Subcutaneous preadipocyte (primary cell): ENCODE results near the genes PURA, CYSTM1, APBB3 and NDUFA2.

DNA sequence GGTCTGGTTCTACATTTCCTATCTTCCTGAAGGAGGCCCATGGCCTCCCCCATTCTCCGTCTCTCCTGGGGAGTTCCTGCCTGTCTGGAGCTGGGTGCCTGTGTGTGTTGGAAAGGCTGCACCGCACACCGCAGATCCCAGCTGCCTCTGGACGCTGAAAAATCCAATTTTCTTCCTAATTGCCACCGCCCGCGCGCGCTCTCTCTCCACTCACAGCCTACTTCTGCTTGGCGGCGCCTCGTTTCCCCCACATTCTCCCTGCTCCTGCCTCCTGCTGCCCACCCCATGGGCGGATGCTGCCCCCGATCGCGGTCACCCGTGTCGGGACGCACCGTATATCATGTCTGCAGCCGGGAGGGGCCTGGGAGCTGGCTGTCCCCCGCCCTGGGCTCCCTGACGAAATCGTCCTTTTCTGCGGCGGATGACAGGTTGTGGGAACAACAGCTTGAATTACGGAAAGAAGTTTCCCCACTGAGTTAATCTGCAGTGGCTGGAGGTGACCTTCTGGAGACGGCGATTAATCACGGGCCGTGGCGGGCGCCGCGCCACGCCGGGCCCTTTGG is 36.4 kb upstream of the PSD2 start:
- CAGE, long polyA plus RNA, result no peak

- CAGE, long polyA plus RNA, result no peak
Observed at GRCh38 chr5:140013966-140014540, 29.0 kb downstream of the NRG2 start.

GRCh38 chr5:140113530-140114256 is at the start of gene PURA:
TSS of gene PURA (plus strand) at chr5:140114109.
- CAGE, long polyA plus RNA, result no peak

- CAGE, long polyA plus RNA, result no peak
Observed at GRCh38 chr5:140145617-140146589, 20.2 kb downstream of the IGIP start.

DNA sequence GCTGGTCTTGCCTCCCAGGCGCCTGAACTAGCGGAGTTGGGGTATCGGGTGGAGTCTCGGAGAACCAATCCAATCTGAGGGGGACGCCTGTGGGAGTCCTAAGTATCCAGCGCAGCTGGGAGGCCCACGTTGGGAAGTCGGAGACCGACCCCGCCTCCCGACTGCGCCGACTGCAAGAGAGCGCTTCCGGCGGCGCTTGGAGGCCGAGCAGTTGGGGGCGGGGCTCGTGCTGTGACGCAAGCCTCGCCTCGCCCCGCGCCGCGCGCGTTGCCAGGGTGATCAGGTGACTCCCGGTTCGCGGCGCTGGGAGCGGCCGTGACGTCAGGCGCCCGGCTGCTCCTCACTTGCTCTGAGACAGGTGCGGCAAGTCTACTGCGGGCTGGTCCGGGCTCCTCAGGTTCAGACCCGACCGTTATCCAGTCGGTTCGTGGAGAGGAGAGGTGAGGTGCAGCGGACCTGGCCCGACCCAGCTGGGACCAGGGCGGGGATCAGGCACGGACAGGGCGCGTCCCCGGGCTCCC is at the start of gene CYSTM1:
CYSTM1 (plus strand) TSS at position 343 of the 521 bp plus-strand sequence.
- CAGE, long polyA plus RNA, result no peak

- CAGE, long polyA plus RNA, result no peak
Observed at GRCh38 chr5:140250282-140250613, 52.7 kb downstream of the PFDN1 start.

DNA sequence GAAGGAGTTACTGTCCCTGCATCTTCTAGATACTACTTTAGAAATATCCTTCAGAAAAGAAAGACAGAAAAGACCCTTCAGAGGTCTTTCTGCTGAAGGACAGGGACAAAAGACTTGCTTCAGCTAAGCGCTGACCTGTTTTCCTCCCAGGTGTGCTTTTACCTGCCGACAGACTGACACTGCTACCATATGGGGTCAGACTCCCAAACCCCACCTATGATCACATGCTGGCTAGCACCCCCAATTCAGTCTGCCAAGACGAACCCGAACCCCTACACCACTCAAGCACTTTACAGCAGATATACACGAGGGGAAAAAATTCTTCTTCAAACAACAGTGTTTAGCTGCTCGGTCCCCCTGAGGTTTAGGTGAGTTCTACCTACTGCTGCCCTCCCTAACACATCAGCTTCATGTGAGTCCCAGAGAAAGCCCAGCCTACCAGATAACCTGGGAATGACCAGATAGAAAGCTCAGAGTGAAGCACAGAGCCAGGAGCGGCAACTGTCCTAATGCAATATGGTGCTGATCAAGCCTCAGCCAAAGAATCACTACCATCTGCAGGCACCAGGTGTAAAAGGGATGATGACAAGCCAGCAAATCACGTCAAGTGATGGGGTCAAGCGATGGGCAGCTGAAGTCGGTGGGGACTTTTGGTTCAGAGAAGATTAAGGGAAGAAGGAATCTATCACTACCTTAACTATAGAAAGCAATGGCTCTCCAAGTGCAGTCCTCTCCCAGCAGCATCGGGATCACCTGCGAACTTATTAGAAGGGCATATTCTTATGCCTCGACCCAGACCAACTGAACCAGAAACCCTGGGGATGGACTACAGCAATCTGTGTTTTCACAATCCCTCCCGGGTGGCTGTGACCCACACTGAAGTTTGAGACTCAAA is 49.5 kb downstream of the PFDN1 start:
- CAGE, long polyA plus RNA, result no peak

GRCh38 chr5:140292215-140292555 is 10.7 kb downstream of the PFDN1 start:
- CAGE, long polyA plus RNA, result no peak

GRCh38 chr5:140341464-140342178 is 4.8 kb downstream of the HBEGF start:
- CAGE, long polyA plus RNA, result no peak

DNA sequence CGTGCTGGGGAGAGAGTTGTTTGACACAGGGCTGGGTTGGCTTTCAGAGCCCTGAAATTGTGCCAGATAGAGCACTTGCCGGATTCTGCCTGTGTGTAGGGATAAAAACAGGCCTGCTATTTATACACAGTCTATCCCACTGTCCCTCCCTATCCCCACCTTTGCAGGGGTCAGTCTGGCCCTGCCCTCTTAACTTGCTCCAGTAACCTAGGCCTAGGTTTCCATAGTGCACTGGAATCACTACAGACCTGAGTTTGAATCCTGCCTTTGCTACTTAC is 1.0 kb upstream of the HBEGF start:
- CAGE, long polyA plus RNA, result no peak

- CAGE, long polyA plus RNA, result no peak
Observed at GRCh38 chr5:140348980-140349822, 2.8 kb upstream of the HBEGF start.

DNA sequence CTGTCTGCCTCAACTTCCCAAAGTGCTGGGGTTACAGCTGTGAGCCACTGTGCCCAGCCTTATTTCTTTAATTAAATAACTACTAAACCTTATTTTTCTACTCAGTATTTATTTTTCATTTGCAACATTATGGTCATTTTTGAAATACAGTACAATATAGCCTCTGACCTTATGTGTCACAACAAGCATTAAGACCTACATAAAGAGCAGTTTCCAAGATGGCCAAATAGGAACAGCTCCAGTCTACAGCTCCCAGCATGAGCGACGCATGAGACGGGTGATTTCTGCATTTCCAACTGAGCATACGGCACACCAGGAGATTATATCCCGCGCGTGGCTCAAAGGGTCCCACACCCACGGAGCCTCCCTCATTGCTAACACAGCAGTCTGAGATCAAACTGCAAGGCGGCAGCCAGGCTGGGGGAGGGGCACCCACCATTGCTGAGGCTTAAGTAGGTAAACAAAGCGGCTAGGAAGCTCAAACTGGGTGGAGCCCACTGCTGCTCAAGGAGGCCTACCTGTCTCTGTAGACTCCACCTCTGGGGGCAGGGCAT is 50.2 kb downstream of the ANKHD1 start:
- CAGE, long polyA plus RNA, result no peak

- CAGE, long polyA plus RNA, result no peak
Observed at GRCh38 chr5:140509556-140510306, 37.7 kb upstream of the EIF4EBP3 start.

DNA sequence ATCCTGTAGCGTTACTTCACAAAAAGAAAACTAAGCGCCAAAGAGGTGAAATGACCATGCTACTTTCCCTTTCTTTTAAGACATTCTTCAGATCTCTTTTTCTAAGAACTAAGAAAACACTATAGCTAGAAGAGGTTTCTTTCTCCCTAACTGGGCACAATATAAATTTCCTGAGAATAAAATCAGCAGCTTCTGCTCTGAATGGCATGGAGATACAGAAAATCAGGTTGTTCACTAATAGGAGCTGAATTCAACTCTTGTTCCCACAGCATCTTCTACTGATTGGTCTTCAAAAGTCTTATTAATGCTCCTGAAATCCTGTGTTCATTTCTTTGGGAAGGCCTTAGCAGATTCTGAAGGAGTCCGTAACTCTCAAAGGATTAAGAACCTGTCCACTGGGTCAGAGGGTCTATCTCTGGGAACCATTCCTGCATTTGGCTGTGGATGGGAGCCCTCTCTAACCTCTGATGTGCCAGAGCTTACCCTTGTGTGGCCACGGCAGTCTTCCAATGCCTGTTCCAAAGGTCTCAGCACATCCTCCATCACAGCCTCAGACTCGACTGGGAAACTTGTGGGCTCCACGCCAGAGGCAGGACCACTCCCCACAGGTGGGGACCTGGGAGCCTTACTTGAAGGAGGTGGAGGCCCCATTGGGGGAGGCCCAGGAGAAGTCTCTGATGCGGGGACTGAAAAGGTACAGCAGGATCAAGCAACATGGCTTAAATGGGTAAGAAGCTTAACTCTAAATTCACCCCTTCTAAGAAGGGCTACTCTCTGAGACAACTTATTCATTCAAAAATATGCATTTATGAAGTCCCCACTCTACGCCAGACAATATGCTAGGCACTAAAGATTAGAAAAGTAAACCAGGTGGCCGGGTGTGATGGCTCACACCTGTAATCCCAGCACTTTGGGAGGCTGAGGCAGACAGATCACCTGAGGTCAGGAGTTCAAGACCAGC is 4.3 kb downstream of the EIF4EBP3 start:
- CAGE, long polyA plus RNA, result no peak

DNA sequence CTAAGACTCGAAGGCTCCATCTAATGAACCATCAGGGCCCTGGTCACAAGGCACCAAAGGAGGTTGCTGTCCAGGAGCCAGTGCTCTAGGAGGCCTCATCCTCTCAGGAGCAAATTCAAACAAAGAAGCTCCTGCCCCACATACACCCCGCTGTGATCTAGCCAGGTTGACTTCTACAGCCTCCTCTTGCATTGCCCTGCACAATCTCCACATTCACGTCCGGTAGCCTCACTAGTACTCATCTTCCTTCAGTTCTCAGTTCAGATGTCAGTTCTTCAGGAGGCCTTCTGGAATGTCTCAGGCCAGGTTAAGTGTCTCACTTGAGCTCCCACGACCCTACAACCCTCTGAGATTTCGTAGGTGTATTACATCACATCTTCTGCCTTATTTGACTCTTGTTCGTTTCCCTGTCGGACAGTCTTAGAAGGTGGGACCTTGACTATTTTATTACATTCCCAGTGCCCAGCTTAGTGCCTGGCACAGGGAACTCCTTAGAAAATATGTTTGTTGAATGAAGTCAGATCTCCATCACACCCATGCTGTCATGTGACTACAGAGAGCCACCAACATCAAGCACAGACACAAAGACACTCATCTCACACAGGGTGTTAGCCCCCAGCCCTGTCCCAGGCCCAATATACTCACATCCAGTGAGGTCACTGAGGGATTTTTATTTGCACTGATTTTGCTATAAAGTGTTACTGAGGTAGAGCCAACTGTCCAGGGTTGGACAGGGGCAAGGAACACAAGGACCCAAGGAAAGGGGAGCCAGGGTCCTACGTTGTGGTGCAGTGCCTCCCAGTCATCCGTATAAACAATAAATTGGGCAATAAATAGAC is 563 bp upstream of the SRA1 start:
- CAGE, long polyA plus RNA, result no peak

- CAGE, long polyA plus RNA, result start-site peak on the plus strand at chr5:140564595-140564838, 1,079 and 294 reads in 2 replicates
Observed at GRCh38 chr5:140564142-140564921, at the start of gene APBB3. TSS of gene APBB3 (minus strand) at chr5:140564598.

GRCh38 chr5:140633792-140634031 is 737 bp upstream of the CD14 start:
- CAGE, long polyA plus RNA, result no peak

DNA sequence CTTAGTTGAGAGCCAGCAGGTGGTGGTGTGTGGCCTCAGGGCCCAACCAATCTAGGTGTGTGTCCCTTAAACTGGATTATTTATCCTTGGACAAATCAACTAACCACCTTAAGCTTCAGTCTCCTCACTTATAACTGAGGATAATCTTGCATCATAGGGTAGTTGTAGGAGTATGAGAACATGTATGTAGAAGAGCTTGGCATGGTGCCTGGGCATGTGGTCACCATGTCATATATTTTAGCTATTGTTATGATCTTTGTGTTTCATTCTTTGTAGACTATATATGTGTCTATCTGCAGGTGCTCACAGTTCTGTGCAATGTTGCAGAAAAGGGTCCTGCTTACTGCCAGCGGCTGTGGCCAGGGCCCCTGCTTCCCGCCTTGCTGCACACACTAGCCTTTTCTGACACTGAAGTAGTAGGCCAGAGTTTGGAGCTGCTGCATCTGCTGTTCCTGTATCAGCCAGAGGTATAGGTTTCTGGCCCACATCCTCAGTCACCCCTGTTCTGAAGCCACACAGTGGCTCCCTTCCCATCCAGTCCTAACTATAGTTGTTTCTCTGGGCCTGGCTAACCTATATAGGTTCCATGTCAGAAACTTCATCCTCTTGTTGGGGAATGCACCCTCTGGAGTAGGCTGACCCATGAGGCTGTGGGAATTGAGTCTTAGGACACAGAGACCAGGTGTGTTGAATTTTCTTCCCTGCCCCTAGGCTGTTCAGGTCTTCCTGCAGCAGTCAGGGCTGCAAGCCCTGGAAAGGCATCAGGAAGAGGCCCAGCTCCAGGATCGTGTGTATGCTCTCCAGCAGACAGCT is 3.0 kb downstream of the NDUFA2 start:
- CAGE, long polyA plus RNA, result no peak

GRCh38 chr5:140646938-140647948 is at the start of gene NDUFA2:
TSS of gene NDUFA2 (minus strand) at chr5:140647630.
- CAGE, long polyA plus RNA, result no peak

DNA sequence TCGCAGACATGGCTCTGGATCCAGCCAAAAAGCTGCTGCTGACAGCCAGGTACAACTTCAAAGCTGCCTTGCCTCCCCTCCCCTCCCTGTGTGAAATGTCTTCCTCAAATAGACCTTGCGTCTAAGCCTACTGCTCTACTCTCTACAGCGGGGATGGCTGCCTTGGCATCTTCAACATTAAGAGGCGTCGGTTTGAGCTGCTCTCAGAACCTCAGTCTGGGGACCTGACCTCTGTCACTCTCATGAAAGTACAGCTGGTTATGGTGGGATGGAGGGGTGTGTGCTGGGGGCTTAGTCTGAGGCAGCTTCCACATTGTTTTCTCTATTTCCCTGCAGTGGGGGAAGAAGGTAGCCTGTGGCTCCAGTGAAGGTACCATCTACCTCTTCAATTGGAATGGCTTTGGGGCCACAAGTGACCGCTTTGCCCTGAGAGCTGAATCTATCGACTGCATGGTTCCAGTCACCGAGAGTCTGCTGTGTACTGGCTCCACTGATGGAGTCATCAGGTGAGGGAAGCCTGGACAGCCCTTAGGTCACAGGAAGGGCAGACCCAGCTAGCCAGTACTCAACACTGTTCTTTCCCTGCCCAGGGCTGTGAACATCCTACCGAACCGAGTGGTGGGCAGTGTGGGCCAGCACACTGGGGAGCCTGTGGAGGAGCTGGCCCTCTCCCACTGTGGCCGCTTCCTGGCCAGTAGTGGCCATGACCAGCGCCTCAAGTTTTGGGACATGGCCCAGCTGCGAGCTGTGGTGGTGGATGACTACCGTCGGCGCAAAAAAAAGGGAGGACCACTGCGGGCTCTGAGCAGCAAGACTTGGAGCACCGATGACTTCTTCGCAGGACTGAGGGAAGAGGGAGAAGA is 4.3 kb downstream of the WDR55 start:
- CAGE, long polyA plus RNA, result no peak